Pericardium fibroblast (primary cell): ENCODE results near the gene MGAT1.

DNA sequence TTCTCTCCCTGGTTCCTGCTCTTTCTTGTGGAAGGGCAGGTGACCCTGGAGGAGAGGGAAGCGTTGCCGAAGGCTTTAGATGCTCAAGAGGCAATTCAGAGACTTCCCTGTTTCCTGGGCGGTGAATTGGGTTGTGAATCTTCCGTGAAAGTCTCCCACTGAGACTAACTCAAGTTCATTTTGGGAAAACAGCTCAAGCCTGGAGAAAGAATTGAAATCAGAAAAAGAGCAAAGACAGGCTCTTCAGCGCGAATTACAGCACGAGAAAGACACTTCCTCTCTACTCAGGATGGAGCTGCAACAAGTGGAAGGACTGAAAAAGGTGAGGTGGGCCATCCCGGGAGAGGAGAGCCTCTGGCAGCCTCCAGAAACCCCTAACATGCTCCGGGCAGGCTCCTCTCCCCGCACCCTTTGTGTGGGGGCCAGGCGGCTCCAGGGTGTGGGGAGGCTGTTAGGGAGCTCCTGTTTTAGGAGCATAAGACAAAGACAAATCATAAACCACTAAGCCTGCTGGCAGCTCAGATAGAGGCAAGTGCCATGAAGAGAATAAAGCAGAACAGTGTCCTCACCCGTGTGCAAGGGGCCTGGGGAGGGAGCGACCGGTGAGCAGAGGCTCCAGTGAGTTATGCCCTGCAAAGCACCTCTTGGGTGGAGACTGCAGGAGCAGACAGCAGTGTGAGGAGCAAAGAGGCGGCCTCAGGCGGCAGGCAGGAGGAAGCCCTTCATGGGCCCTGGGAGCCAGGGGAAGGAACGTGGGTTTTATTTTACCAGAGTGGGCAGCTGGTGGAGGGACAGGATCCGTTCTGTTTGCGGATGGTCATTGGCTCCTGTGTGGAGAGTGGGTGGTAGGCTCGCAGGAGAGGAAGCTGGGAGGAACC, 24.7 kb downstream of the HNRNPH1 start:
- RAMPAGE, long total RNA, result no peak

DNA sequence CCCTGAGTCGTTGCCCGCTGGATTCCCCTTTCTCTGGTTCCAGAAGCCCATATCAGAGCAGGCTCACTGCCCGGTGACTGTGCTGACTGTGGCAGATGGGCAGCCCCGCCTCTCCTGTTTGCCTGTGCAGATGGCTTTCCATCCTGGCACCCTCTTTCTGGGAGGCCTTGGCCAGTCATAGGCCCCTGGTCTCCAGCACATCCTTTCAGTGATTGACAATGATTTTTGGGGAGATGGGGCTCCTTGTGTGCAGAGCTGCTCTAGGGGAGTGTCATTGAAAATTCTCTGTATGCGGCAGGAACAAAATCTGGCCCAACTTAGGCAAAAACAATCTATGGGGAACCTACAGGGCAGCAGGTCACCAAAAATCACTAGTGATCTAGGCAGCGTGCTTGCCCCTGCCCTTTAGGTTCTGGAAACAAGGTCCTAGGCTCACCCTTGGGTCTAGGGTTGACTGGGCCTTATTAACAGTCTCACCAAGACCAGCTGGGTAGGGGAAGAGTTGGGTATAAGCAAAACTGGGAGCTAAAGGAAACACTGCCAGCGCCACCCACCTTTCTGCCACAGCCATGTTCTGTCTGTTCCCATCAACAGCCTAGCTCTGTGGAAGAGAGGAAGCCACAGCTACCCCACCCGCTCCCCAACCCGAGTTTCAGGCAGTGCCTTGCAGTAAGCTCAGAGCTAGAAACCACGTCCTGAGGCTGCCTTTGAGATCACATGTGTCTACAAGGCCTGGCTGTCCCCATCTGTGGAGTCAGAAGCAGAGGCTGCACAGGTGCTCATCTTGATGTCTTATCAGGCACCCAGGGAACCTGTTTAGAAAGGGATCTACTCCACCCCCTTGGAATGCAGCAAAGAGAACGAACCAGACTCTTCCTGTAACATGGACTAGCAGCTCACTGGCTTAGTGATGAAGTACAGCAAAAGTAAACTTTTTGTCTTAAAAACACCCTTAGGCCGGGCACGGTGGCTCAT, 15.5 kb downstream of the HNRNPH1 start:
- RAMPAGE, long total RNA, result no peak

GRCh38 chr5:179658439-179658857, 22.4 kb downstream of the CBY3 start:
- RAMPAGE, long total RNA, result no peak

DNA sequence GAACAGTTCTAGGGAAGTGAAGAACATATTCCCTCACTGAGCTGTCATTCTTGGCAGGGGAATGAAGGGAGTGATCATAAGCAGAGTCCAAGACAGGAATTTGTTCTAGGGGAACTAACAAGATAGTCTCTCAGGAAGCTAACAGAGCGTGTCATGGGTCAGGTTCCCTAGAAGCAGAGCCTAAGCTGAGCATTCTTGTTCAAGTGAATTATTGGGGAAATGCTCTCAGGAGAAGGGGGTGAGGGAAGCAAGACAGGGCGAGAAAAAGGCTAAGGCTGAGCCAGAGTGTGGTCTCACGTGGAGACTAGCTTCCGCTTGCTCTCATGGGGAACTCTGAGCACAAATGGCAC, 345 bp upstream of the CBY3 start:
- RAMPAGE, long total RNA, result no peak

- RAMPAGE, long total RNA, result no peak
These were observed 1.8 kb upstream of the LTC4S start for GRCh38 chr5:179791836-179792555.

- RAMPAGE, long total RNA, result no peak
These were observed 18.8 kb downstream of the SQSTM1 start for GRCh38 chr5:179839187-179840201.

DNA sequence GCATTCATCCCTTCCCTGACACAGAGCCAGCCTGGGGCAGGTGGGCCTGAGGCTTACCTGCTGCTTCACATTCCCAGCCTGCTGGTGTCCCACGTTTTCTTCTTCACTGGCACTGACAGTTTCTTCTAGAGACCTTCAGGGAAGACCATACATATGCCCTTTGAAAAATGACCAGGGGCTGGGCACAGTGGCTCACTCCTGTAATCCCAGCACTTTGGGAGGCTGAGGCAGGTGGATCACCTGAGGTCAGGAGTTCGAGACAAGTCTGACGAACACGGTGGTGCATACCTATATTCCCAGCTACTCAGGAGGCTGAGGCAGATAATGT, 14.6 kb downstream of the MRNIP start:
- RAMPAGE, long total RNA, result no peak

- RAMPAGE, long total RNA, result no peak
These were observed 14.2 kb upstream of the MRNIP start for GRCh38 chr5:179872712-179873397.

DNA sequence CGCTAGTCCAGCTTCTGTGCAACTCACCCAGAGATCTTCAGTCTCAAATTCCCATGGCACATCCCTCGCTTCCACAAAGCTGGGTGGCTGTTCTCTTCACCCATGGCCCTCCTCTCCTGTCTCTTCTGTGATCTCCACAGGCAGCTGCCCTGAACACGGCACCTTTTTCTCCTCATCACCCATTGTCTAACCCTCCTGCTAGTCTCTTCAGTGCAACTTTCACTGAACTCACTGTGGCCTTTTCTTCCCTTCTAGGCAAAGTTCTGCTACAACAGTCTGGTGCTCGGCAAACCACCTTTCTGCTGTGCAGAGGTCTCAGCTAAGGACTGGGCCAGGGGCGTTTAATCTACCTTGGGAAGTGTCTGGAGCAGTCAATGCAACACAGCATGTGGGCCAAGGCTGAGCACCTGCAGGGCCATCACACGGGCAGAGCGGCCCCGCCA, 65.5 kb upstream of the TBC1D9B start:
- RAMPAGE, long total RNA, result no peak

- RAMPAGE, long total RNA, result no peak
These were observed 9.2 kb upstream of the RNF130 start for GRCh38 chr5:180080589-180081372.

GRCh38 chr5:180240678-180241470, 31.9 kb upstream of the RASGEF1C start:
- RAMPAGE, long total RNA, result no peak

- RAMPAGE, long total RNA, result no peak
These were observed 773 bp downstream of the GFPT2 start for GRCh38 chr5:180351974-180353151.

DNA sequence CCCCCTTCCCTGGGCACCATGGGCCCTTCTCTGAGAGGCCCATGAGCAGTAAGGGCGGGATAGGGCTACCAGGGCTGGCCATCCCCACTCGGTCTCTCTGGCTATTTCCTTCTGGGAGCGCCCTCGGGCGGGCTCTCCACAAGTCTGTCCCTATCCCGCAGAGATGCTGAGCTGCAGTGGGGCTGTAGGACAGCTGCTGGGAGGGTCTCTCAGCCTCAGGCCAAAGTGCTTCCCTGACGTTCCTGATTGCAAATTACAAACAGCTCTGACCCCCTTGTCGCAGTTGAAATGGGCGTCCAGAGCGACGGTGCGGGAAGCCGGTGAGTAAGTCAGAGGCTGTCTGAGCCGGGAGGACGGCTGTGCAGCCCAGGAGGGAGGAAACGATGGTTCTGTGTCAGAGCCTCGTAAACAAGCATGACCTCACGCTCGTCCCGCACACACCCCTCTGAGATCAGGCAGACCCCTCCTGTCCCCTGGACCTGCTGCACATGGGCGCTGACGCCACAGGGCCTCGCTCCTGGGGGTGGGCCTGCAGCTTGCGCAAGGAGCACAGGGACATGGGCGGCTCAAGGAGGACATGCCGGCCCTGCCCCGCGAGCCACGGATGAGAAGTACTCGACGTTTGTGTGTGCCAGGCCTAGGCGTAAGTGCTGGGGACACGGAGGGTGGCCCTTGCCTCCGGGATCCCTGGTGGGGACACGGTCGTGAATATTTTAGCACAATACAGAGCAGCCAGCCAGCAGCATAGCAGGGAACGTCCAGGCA, 36.4 kb upstream of the GFPT2 start:
- RAMPAGE, long total RNA, result no peak

DNA sequence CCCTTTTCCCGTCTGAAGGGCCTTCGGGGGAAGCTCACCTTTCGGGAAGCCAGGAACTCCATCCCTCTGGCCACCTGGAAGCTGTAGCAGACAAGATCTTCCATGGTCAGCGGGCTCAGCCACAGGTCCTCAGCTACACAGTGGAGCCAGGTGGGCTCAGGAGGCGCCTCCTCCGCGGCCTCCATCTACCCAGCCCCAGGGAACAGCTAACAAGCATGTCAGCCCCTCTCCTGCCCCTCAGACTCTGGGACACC, 25.5 kb upstream of the SCGB3A1 start:
- RAMPAGE, long total RNA, result no peak

GRCh38 chr5:180618512-180619483, 27.5 kb upstream of the SCGB3A1 start:
- RAMPAGE, long total RNA, result no peak

GRCh38 chr5:180785827-180786579, 16.6 kb downstream of the MGAT1 start:
- RAMPAGE, long total RNA, result no peak

GRCh38 chr5:180787531-180788175, 15.0 kb downstream of the MGAT1 start:
- RAMPAGE, long total RNA, result no peak

DNA sequence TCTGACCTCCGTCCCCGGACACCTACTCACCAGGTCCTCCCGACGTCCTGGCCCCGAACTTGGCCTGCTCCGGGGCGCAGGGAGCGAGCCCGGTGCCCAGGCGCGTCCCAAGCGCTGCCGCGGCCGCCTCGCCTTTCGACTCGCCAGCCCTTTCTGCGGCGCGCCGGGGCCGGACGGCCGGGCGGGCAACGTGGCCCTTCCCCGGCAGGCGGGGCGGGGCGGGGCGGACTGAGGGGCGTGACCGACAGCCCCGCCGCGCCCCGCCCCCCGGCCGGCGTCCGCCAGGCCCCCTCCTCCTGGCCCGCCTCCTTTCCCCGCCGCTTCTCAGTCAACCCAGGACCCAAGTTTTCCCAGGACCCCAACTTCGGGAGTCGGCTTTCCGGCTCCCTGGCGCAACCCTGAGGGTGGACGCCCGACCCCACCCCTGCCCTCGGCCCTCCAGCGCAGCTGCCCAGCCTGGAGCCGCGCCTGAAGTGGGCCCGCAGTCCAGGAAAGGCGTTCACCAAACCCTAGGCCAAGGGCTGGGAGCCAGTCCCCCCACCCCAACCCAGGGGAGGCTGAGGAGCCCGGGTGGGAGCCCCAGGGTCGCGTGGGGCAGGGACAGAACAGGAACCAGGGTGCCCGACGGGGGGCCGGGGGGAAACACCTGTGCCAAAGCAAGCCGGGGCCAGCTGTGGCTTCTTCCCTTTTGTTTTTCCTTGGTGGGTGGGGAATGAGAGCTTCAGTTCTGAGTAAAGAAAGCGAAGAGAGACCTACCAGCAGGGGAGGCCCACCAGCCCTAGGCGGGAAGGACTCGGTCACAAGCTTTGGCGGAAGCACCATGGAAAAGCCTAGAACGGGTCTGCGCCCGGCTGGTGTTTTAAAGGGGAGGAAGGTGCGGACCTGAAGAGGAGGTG, at the start of gene MGAT1:
Gene MGAT1, minus strand, starts transcription at position 157 of the 896 bp plus-strand sequence.
- RAMPAGE, long total RNA, result start-site peak on the minus strand centred at position 163 of the sequence, 26 bp wide, 127 and 129 reads in 2 replicates

GRCh38 chr5:180810354-180811341, 8.0 kb upstream of the MGAT1 start:
- RAMPAGE, long total RNA, result no peak

DNA sequence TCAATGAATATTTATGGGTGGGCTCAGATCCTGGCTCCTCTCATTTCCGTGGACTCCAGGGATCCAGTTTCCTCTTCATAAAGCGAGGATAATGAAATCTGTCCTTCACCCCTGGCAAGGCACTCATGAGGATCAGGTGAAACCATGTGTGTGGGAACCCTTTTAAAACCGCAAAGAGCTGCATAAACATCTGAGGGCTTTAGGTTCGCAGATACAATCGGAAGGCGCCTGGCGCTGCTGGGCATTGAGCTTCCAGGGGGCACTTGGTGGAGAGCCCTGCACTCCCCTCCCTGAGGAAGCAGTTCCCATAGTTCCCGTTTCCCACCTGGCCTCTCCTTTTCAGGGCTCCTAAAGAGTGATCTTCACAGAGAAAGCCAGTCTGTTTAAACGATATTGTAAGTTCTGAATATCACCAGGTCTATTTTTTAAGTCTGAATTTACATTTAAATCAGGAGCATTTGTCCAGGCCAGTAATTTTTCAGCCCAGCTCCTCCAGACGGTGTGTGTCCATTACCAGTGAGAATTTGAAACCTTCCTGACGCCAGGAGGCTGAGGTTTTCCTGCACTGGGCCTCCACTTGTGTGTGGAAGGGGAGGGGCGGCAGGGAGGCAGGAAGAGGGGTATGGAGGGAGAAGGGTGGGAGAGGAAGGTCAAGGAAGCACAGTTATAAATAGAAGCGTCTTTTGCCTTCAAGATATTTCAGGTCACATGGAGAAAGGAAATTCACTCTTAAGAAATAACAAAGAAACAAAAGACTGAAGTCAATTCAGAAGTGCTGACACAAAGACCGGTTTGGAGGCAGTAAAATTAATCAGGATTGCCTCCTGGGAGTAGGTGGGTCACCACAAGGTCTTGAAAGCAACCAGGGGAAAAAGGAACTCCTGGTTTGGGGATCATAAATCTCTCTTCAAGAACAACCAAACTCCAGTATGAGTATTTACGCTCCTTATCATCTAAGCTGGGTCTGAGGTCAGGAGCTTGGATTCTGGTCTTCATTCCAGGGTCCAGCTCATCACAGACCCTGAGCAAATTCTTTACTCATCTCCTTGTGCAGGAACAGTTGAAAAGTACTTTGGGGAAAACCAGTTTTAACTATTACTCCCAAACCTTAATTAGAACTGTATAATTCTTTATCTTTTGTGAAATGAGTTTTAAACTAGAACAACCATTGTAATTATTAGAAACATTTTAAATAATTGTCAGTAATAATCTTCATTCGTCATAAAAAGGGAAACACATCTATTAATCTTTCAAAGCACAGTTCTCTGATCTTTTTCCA, 14.3 kb upstream of the MGAT1 start:
- RAMPAGE, long total RNA, result no peak